MCF 10A (cell line): ENCODE measurements around a stretch of chr2.

- PRO-cap = no peak
- RRBS = no CpG with 5 or more reads among the region's 9 CpGs
These were observed 8.0 kb downstream of the GDF7 start for GRCh38 chr2:20674949-20675436.

DNA sequence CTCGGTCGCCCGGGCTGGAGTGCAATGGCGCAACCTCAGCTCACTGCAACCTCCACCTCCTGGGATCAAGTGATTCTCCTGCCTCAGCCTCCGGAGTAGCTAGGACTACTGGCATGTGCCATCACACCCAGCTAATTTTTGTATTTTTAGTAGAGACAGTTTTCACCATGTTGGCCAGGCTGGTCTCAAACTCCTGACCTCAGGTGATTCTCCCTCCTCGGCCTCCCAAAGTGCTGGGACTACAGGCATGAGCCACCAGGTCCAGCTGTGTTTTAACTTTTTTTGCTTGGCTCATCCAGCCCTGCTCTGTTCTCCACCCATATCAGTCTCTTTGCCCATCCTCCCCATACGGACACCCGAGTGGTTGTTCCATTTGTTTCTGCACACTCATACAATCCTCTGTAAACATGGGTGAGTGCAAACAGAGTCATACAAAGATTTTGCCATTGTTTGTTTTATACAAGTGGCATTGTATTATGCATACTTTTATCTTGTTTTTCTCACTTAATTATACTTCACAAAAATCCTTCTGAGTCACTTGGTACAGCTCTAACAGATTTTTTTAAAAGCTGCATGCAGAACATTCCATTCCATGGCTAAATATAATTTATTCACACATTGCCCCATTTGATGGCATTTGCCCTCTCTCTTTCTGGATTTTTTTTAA is 5.4 kb downstream of the APOB start:
- PRO-cap = no peak
- RRBS = no CpG with 5 or more reads among the region's 8 CpGs

GRCh38 chr2:21040309-21041303 is 3.3 kb downstream of the APOB start:
- PRO-cap = no peak
- RRBS = no CpG with 5 or more reads among the region's 15 CpGs

DNA sequence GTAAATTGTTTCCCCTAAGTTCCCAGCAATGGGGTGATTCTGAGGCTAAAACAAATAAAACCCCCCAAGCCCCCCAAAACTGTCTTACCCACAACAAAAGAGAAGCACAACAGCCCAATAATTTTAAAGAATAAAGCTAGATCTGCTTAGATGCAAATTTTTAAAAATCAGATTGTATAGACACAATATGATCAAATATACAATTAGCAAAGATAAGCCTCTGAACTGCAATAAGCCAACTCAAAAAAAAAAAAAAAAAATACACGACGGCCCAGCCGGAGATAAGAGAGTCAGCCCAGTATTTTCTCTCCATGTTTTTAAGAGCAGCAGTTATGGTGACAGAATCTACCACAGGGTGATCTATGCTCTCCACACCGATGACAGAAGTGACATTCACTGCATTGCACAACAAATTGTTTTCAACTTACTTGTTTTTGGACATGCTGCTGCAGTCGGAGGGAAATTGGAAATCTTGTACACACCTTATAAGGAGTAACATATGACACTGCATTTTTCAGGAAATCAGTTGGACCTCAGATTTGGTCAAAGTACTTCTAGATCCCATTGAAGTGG is 23.1 kb upstream of the APOB start:
- PRO-cap = no peak
- RRBS = no CpG with 5 or more reads among the region's 5 CpGs

GRCh38 chr2:21960989-21961314 is 837.2 kb downstream of the TDRD15 start:
- PRO-cap = no peak

- PRO-cap = no peak
- RRBS = no CpG with 5 or more reads among the region's 4 CpGs
These were observed 901.5 kb downstream of the TDRD15 start for GRCh38 chr2:22025269-22025760.

DNA sequence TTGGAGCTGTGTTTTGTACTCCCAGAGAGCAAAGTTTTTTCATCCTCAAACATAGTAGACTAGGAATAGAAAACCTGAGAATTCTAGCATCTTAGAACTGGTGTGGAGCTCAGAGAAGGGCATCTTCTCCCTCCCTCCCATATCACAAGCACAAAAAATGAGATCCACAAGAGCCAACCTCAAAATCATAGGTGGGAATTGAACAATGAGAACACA is 904.1 kb downstream of the TDRD15 start:
- PRO-cap = no peak

GRCh38 chr2:23212025-23212509 is 172.9 kb upstream of the KLHL29 start:
- PRO-cap = no peak
- RRBS = no CpG with 5 or more reads among the region's 3 CpGs

GRCh38 chr2:23600250-23600820 is 215.4 kb downstream of the KLHL29 start:
- PRO-cap = no peak
- RRBS = no CpG with 5 or more reads among the region's 9 CpGs

DNA sequence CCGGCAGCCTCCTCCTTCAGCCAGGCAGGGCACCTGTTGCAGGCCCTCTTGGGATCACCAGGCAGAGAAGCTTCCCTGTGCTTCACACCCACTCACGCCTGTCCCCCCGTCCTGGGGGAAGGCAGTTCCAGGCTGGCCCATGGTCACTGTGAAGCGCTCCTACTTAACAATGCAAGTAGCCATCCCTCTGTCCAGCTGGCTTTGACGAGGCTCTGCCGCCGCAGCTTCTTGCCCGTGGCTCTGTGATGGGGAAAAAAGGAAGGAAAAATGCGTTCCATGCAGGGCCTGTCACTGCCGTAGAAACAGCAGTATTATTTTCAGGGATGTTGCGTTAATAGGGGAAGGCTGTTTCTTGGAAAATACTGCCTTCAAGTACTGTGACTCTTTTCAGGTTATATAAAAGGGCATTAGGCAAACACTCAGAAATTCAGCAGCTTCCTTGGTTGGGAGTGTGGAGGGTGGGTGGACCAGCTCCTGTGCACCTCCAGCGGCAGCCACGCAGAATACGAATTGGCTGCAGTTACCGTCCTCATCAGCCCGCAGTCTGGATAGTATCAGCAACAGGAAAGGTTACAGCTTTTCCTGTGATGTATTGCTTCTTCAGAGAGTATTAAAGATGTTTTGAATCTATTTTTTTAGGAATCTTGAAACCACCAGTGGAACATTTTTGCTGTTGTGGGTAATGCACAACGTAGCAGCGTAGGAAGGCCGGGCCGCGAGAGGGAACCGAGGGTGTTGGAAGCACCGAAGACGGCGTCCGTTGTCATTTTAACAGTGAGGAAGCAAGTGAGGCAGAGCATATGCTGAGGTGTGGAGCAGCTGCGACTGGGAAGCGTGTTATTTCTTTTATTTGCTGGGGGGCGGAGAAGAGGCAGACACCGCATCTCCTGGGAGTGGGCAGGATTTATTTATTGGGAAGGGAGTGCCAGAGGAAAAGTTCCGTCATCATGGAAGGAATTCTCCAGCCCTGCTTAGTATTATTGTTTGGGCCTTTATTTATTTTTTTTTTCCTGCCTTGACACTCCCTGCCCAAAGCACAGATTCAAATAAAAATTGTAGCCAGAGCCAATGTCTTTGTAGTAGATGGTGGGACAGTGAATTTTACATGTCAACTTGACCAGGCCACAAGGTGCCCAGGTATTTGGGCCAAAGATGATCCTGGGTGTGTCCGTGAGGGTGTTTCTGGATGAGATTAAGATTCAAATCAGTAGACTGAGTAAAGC is 232.6 kb downstream of the KLHL29 start:
- PRO-cap = no peak
- RRBS = no CpG with 5 or more reads among the region's 32 CpGs

DNA sequence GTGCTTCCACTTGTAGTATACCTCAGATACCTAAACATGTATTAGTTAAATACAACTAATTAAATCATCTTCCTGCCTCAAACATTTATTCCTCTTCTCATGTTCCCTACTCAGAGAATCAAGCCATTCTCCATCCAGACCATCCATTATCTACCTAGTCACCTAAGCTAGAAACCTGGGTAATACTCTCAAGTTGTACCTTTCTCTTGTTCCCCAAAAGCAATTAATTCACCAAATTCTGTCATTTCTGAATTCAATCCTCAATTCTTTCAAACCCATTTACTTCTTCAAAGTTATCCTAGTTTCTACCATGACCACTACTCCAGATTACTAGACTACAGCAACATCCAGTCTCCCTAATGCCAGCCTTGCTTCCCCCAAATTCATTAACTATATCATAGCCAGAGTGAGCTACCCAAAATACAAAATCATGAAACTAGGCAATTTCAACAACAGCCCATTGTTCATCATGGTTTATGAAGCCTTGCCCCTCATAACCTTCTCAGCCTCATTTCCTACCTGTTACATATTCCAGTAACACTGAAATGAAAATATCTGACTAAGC is 59.7 kb downstream of the ATAD2B start:
- PRO-cap = no peak

GRCh38 chr2:23885644-23886169 is 41.2 kb downstream of the ATAD2B start:
- PRO-cap = no peak
- RRBS = no CpG with 5 or more reads among the region's 7 CpGs

- PRO-cap = no peak
- RRBS = 50% methylated on average over 5 of the region's 33 CpGs
These were observed 701 bp downstream of the FKBP1B start for GRCh38 chr2:24050170-24050714.

GRCh38 chr2:24077121-24077245 is 857 bp upstream of the SF3B6 start:
- PRO-cap = no peak
- RRBS = no CpG with 5 or more reads among the region's 8 CpGs

DNA sequence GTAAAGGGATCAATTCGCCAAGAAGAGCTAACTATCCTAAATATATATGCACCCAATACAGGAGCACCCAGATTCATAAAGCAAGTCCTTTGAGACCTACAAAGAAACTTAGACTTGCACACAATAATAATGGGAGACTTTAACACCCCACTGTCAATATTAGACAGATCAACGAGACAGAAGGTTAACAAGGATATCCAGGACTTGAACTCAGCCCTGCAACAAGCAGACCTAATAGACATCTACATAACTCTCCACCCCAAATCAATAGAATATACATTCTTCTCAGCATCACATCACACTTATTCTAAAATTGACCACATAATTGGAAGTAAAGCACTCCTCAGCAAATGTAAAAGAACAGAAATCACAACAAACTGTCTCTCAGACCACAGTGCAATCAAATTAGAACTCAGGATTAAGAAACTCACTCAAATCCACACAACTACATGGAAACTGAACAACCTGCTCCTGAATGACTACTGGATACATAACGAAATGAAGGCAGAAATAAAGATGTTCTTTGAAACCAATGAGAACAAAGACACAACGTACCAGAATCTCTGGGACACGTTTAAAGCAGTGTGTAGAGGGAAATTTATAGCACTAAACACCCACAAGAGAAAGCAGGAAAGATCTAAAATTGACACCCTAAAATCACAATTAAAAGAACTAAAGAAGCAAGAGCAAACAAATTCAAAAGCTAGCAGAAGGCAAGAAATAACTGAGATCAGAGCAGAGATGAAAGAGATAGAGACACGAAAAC is 13.1 kb upstream of the TP53I3 start:
- PRO-cap = no peak
- RRBS = no CpG with 5 or more reads among the region's 6 CpGs

GRCh38 chr2:24262331-24263206 is 87.7 kb downstream of the FAM228A start:
- PRO-cap = no peak
- RRBS = no CpG with 5 or more reads among the region's 1 CpG

GRCh38 chr2:24264543-24265130 is 89.8 kb downstream of the FAM228A start:
- PRO-cap = no peak
- RRBS = no CpG with 5 or more reads among the region's 6 CpGs

DNA sequence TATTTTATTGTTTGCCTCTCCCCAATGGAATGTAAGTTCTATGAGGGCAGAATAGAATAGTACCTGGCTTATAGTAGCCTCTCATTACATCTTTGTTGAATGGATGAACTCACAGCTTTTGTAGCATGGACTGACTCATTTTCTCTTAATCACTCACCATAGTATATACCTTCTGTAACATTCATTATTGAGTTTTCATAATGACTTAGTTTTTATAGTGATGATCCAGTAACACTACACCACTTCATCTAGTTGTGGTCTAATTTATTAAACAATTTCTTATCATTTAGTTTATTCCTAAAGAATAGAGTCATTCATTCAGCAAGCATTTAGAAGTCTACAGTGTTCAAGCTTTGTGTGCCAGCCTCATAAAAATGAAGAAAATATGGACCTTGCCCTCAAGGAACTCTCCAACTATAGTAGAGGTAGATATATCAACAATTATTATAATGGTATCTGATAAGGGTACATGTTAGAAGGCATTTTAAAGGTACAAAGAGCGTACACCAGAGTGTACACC is 31.0 kb downstream of the NCOA1 start:
- PRO-cap = no peak
- RRBS = no CpG with 5 or more reads among the region's 1 CpG

DNA sequence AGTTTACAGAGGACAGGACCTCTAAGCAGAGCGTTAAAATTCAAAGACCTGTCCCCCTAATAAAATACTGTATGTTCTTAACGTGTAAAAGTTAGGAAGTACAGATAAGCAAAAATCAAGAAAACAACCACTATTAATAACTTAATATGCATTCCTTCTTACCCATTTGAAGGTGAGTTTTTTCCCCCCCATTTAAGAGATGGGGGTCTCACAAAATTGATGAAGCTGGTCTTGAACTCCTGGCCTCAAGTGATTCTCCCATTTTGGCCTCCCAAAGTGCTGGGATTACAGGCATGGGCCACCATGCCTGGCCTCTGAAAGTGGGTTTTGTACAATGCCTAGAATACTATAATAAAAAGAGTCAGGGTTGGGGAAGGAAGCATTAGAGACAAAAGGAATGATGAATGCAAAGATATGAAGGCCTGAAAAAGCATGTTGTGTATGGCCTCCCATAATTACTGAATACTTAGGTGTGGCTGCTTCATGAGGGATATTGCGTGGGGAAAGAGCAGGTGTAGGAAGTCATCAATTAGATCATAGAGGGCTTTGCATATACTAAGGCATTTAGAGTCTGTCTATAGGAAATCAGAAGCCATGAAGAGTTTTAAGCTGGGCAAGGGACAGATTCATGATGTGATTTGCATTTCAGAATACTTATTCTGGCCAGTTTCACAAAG is 48.0 kb downstream of the NCOA1 start:
- PRO-cap = no peak
- RRBS = no CpG with 5 or more reads among the region's 3 CpGs

GRCh38 chr2:24543801-24544501 is 52.9 kb downstream of the NCOA1 start:
- PRO-cap = no peak
- RRBS = no CpG with 5 or more reads among the region's 3 CpGs